Pulmonary artery (tissue), 1 donor: ENCODE measurements around the gene RFC3.

- PRO-cap, result no peak
Measured at GRCh38 chr13:32422145-32422539, 5.8 kb downstream of the N4BP2L1 start.

GRCh38 chr13:32425877-32426512 lies 1.9 kb downstream of the N4BP2L1 start:
- PRO-cap, result no peak

- PRO-cap, result no peak
Measured at GRCh38 chr13:32505702-32506640, 32.6 kb downstream of the N4BP2L2 start.

DNA sequence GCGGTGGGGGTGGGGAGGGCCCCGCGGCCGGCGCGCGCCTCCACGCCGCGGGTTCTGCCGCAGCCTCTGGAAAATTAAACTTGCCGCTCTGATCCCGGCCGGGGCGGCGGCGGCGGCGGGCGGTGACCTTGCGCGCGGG lies 433 bp downstream of the PDS5B start:
- PRO-cap, result no peak

DNA sequence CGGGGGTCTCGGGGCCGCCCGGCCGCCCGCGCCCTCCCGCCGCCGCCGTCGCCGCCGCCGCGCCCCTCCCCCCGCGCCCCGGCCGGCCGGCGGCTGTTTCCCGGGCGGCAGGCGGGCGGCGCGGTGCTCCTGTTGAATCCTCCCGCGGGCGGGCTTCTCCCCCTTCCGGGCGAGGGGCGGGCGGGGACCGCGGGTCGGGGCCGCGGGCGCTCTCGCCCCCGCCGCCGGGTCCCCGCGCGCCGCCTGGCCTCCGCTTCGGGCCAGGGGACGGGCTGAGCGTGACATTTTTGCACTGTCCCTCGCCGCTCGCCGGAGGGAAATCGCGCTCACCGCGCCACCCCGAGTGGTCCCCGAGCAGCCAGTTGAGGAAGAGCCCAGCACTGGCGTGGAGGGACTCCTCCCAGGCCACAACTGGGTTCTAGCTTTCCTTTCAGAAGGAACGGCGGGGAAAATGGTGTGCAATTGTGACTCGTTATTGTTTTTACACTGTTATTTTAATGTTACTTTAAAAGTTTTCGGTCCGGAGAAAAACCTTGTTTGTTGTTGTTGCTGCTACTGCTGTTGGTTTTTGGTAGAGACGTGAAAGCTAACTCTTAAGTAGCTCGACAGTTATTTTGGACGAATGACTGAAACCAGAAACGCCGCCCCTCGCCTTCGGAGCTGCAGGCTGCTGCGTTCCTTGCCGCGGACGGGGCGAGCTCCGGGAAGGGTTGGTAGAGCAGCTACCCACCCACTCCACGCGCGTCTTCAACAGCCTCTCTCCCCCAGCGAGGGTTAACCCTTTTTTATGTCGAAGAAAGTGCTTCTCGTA lies 908 bp downstream of the PDS5B start:
- PRO-cap, result bidirectional peak, plus-strand start at position 284 of the sequence, minus-strand start at position 68 of the sequence; bidirectional peak, plus-strand start at position 637 of the sequence, minus-strand start at position 690 of the sequence

DNA sequence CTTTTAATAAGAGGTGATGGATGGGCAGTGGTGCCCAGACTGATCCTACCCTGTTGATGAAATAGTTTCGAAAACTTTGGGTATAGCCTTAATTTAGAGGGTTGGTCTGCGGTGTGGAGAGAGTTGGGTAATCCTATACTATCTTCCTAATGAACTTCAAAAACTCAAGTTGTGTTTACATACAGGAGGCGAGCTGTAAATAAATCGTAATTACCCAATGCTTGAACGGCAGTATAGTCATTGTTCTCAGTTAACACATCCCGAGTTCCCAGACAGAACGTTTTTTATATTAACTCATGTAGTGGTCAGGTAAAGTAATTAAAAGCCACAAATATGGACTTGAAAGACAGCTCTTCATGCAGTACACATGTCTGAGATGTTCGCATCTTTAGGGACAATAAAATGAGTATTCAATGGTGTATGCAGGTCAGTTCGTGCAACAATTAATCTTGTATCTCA lies 1.5 kb downstream of the PDS5B start:
- PRO-cap, result no peak

GRCh38 chr13:33251956-33252624 lies 33.5 kb downstream of the STARD13 start:
- PRO-cap, result no peak

DNA sequence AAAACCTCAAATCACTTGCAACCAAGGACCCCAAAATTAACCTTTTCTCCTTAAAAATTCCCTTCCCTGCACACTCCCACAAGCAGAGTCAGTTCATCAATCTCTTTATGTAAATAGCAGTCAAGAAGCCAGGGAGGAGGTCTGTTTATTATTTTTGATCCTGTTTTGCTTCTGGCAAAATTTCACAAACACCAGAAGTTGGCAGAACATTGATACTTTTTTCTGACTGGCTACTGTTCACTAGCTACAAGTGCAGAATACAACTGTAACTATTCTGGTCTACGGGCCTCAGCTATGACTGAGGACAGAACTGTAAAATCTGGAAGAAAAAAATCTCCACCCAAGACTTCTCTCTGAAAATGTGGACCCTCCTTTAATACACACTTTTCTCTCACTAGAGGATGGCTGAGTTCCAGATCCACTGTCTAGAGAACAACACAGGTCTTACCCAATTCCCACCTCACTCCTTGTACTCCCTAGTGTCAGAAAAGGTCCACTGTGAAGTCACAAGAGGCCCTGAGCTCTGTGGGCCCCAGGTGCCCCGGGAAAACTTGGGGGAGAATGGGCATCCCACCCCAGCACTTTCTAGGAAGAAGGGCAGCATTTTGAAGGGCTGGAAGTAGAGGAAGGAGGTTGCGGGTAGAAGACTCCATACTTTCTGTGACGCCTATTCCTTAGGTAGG lies 14.5 kb downstream of the STARD13 start:
- PRO-cap, result no peak

DNA sequence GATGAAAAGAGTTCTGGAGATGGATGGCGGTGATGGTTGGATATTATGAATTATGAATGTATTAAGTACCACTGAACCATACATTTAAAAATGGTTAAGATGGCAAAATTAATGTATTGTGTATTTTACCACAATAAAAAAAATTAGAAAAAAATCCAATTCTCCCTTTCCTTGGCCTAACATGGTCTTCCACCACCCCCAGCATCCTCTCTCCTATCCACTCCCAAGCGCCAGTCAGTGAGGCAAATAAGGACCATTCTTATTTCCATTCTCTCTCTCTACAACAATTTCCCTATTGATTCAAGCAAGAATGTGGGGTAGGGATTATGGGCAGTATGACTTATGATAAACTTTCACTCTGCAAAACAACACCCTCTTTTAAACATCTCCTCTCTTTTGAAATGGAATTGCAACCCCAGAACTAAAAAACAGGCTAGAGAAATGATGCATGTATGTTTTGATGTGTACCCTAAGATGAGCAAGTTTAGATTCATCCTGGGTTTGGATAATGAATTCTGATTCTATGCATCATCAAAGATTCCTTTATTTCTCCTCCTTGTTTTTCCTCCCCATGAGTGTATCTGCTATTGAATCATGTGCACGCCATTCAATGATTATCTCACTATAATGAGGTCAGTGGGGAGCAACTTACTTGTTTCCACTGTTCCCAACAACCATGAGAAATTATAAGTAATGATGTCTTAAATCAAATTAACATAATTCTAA lies 3.5 kb downstream of the STARD13 start:
- PRO-cap, result unidirectional peak, minus-strand start at position 222 of the sequence

- PRO-cap, result no peak
Measured at GRCh38 chr13:33284754-33285401, 677 bp downstream of the STARD13 start.

- PRO-cap, result unidirectional peak, minus-strand start at chr13:33322401
Measured at GRCh38 chr13:33322086-33322820, 36.7 kb upstream of the STARD13 start.

DNA sequence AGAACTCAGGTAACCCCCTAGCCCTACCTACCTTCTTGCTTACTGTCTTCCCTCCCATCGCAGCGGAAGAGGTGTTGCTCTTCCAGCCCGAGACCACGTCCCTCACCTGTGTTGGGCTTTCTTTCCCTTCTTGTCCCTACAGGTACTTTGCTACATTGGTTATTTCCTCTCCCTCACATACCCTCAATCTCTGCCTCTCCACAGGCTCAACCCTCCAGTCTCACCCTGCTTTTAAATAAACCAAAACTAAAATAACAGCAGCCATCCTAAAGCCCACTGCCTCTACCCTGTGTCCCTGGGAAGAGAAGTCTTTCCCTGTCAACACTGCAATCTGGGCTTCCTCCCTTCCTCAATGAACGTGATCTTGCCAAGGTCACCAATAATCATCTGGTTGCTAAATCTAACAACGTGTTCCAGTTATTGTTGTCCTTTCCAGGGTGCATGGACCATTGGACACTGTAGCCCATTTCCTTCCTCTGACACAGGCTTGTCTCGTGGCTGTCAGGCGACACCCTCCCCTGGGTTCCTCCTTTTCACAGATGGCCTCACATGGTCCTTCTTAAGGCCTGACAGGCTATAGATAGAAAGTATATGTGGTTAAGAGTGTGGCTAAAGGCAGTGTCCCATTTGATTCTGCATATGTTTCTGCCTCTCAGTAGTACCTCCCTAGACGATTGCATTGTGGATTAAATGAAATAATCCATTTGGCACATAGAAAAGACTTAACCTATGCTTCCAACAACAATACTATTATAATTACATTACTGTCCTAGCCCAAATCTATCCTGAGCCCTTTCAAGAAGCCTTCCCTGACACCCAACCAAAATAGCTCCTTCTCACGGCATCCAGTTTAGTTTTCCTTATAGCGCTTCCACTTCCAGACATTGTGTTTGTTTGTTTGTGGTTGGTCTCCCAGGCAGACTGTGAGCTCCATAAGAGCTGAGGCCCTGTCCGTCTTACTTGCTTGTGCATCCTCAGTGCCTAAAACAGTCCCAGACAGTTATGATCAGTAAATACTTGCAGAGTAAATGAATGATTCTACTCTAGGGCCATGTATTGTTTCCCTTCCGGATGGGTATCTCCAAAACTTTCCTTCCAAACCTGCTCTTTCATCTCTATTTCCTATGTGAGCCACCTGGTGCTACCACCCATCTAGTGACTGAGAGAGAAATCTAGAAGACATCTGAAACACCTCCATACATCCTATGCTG lies 67.8 kb upstream of the STARD13 start:
- PRO-cap, result unidirectional peak, minus-strand start at position 354 of the sequence

GRCh38 chr13:33355440-33355889 lies 69.9 kb upstream of the STARD13 start:
- PRO-cap, result no peak

GRCh38 chr13:33610365-33610690 lies 207.6 kb upstream of the RFC3 start:
- PRO-cap, result no peak

- PRO-cap, result unidirectional peak, plus-strand start at chr13:33728468
Measured at GRCh38 chr13:33728068-33728705, 89.8 kb upstream of the RFC3 start.

DNA sequence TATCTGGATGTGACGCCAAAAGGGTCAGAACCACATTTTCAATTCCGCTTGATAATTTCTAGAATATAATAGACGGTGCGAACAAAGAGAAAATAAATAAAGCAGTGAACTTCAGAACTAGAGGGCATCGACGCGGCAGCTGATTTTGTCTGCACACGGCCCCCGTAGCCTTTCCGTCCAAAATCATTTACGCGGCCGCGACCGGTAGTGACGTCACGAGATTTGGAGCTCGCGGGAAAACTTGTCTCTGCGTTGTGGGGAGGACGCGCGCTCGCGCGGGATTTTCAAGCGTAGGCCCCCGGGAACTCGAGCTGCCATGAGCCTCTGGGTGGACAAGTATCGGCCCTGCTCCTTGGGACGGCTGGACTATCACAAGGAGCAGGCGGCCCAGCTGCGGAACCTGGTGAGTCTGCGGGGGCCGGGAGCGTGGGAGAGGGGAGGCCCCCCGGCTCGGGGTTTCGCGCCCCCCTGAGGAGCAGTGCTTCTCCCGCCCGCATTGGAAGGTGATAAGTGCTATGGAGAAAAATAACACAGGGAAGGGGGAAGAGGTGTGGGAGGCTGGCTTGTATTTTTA lies at the start of gene RFC3:
TSS of gene RFC3 (plus strand) at position 287 of the 574 bp plus-strand sequence.
- PRO-cap, result bidirectional peak, plus-strand start at position 244 of the sequence, minus-strand start at position 185 of the sequence

- PRO-cap, result no peak
Measured at GRCh38 chr13:33832710-33833446, 14.9 kb downstream of the RFC3 start.

DNA sequence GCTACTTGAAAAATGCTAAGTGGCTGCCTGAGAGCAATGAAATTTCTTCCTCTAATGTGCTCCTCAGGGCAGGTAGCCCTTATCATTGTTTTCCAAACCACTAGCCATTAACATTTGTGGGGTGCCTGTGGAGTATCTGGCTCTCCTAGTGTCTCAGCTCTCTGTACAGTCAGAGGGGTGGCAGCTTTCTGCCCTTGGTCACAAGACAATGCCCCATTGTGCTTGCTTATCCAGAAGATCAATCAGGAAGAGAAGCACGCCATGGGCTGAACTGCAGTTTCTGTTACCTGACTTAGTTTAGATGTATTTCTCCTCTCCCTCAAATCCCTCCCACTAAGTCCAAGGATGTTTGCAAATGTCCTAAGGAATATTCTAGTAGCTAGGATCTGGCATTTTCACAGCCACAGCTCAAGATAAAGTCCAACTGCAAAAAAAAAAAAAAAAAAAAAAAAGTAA lies 119.8 kb downstream of the RFC3 start:
- PRO-cap, result no peak

DNA sequence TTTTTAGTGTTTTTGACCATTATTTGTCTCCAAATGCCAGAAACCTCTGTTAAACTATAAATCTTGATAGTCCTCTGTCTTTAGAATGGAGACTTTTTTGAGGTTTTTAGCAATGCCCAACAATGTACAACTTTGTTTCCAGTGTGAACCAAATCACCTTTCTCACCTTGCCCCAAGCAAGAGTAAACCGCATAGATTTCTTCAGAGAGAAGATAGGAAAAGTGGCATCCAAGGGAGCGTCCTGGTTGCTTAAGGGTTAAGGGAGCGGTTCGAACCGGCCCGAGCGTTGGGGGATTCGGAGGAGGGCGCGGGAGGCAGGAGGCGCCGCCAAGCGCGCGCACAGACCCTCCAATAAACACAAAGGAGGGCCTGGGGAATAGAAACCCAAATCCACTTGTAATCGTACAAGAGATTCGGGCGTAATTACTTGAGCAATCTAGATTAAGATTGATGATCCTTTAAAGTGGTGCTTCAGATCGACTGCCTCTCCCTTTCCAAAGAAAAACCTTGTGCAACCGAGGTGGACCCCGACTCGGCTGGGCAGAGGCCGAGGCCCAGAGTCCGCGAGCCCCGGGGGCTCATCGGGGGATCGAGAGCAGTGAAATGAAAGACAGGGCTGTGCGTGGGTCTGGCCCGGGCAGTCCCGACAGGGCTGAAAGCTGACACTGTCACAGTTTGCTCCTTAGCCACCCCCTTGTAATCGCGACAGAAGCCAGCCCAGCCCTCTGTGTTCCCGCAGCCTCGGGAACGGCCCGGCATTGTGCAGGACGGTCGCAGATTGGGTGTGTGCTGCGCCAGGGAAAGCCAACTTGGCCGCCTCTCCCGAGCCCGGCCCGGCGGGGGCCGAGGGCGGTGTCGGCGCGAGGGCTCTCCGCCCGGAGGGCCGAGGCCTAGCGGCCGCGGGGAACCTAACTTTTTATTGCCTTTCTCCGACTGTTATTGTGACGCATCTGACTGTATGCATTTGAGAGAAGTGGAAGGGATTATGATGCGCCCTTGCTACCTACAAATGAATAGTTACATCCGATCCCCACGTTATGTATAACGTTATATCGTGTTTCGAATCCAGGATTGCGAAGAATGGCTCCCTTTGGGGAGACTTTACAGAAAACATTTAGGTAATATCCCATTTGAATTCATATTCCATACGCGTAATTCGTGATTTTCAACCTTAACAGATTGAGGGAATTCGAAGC lies 5.6 kb downstream of the MAB21L1 start:
- PRO-cap, result unidirectional peak, plus-strand start at position 298 of the sequence; bidirectional peak, plus-strand start at position 825 of the sequence, minus-strand start at position 780 of the sequence

- PRO-cap, result no peak
Measured at GRCh38 chr13:35479104-35479595, 2.7 kb upstream of the MAB21L1 start.